ENCODE measurements around a stretch of chr1.

DNA sequence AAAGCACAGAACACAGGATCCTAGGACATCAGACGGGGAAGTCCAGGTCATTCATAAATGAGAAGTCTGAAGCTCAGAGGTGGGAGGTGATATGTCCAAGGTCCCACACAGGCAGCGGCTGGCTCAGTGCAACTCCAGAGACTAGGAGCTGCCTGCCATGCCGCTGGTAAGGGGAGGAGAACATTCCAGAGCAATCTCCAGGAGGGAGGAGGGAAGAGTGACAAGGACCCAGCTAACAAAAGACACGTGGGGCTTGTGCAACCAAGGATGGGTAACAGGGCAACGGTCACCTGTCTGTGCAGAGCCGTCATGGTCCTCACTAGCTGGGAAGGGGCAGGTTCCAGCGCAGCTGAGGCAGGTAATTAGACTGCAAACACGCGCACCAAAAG, 19.5 kb downstream of the IFFO2 start:
- RRBS = no CpG with 5 or more reads among the region's 9 CpGs

- RRBS = no CpG with 5 or more reads among the region's 19 CpGs
Observed at GRCh38 chr1:18951317-18952612, 4.7 kb downstream of the IFFO2 start.

DNA sequence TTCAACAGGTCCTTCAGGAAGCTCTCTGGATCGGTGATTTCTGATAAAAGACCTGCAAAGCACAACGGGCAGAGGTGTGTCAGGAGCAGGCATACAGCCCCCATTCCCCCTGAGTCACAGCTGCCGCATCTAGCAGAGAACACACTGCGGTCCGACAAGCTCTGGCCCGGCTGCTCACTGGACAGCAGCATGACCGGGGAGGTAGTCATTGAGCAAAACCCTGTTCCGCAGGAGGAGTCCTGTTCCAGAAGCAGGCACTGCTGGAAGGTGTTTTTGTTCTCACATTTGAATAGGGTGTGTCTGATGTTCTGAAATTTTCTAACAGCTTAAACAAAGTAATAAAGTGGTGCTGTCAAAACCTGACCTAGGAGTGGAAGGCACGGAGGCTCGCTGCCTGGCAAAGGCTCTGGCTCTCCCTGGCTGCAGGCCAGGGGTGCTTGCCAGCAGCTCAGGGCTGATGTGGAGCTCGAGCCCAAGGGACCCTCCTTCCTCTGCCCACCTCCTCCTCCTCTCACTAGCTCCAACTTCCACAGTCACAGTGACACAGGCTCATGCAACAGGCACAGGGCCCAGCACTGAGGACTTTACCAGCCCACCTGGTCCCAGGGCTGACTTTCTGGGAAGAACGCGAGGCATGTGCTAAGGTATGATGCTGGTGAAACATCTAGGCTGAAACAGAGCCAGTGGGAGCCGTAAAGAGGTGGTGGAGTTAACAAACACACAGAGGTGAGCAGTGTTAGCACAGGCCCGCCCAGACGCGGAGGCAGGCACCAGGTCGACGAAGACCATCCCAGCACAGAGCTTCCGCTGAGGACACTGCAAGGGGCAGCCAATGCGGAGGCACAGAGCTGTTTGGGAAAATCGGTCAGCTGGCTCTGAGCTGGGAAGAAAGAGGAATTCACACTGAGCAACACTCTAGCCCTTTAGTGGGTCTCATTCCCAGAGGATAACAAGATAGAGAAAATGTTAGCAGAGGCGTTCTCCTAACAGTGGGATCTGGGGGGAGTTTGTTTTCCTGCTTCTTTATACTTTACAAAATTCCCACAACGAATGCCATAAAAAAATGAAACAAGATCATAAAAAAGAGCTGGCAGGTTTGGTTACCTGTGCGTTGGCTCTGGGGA, 118.7 kb upstream of the IFFO2 start:
- RRBS = no CpG with 5 or more reads among the region's 25 CpGs

GRCh38 chr1:19098979-19099193, 111.2 kb downstream of the UBR4 start:
- RRBS = no CpG with 5 or more reads among the region's 2 CpGs

DNA sequence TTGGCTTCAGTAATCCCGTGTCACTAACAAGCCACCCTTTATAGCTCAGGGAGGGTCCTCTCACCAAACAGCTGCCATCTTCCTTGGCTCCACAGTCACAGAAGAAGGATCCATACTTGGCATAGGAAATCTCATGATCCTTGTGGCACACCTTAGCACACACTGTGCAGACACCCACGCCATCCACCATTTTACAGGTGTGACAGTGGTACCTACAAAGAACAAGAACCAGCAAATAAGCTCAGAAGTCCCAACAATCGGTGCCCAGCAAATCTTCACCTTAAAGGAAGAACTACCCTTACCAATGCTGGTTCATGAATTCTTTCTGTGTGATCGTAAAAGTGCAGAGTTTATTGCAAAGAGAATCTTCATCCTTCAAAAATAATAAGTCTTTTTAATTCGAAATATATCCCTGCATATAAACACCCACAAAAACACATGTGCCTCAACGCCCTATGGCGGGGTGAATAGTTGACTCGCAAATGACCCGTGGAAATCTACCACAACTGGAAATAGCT, 48.5 kb downstream of the UBR4 start:
- RRBS = no CpG with 5 or more reads among the region's 9 CpGs

GRCh38 chr1:19172749-19173467, 37.2 kb downstream of the UBR4 start:
- RRBS = no CpG with 5 or more reads among the region's 12 CpGs

- RRBS = no CpG with 5 or more reads among the region's 2 CpGs
Observed at GRCh38 chr1:19181233-19181804, 28.7 kb downstream of the UBR4 start.

- RRBS = no CpG with 5 or more reads among the region's 4 CpGs
Observed at GRCh38 chr1:19183657-19184389, 26.2 kb downstream of the UBR4 start.

DNA sequence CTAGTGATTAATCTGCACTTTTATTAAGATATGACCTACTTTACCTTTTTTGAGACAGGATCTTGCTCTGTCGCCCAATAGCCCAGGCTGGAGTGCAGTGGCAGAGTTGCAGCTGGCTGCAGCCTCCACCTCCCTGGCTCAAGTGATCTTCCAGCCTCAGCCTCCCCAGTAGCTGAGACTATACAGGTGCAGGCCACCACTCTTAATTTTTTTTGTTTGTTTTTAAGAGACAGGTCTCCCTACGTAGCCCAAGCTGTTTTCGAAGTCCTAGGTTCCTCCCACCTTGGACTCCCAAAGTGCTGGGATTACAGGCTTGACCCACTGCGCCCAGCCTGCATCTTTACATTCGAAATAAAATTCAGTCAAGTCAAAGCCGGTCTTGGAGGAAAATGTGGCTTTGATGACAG, 1.2 kb upstream of the UBR4 start:
- RRBS = no CpG with 5 or more reads among the region's 6 CpGs

GRCh38 chr1:19218773-19219883, 9.1 kb upstream of the UBR4 start:
- RRBS = no CpG with 5 or more reads among the region's 17 CpGs

- RRBS = no CpG with 5 or more reads among the region's 6 CpGs
Observed at GRCh38 chr1:19255049-19255597, 3.5 kb downstream of the MRTO4 start.

- RRBS = no CpG with 5 or more reads among the region's 9 CpGs
Observed at GRCh38 chr1:19296835-19297335, 8.3 kb upstream of the AKR7A3 start.

- RRBS = no CpG with 5 or more reads among the region's 22 CpGs
Observed at GRCh38 chr1:19327147-19327758, 15.1 kb downstream of the SLC66A1 start.

DNA sequence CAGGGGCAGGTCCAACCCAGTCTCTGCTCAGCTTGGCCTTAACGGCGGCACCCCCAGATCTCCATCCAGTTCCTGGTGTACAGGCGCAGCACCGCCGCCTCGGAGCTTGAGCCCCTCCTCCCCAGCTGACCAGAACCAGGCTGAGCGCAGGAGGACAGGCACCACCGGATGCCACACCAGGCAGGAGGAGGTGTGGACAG, 16.3 kb downstream of the SLC66A1 start:
- RRBS = no CpG with 5 or more reads among the region's 8 CpGs

DNA sequence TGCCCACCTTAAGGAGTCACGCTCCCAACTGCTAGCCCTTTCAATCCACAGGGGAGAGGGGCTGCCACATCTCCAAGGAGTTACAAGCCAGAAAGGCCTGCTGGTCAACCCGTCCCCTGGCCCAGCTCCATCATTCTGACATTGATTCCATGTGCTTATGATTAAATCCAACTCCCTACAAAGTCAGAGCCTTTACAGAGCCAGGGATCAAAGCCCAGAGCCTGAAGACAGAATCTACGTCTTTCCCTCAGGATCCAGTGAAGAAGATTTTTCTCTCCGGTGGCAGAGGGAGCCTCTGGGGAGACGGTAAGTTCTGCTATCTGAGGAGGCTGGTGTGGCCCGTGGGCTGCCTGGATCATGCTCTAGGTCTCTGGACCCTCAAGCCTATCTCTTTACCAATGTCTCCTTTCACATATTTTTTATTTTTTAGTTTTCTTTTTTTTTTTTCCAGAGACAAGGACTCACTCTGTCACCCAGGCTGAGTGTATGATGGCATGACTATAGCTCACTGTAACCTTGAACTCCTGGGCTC, 61.2 kb downstream of the SLC66A1 start:
- RRBS = no CpG with 5 or more reads among the region's 6 CpGs

DNA sequence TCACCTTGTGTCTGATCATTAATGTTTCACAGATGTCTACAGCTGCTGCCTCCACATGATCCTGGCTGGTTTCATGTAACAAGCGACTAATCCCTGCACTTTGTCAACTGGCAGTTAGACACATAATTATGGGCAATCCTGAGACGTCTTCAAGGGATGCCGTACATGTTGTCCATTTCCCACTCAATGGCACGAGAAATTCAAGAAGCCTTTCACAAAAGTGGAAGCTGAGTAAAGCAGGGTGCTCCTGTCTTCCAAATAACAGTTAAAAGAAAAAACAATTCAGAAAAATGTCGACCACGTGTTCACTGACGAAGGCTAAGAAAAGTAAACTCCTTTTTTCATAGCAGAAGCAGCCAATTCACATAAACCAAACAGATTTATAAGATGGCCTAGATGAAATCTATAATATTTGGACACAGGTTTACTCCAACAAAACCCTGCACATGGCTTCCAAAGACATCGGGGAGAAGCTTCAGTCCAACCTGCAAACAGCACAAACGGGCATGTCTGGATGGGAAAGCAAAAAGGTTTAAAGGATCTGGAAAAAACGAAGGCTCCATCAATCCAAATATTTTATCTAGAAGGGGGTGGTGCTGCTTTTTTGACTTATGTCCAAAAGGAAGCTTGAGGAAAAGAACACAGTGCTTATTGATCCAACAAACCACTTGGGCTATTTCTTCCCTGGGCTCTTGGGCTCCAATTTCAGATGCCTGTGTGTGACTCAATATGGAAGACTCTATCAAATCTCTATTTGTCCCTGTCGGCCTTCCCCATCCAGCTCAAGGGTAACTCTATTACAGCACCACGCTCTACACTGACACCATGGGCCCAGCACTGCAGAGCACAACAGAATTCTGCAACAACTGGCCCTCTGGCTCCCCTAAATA, 52.0 kb downstream of the CAPZB start:
- RRBS = no CpG with 5 or more reads among the region's 12 CpGs

DNA sequence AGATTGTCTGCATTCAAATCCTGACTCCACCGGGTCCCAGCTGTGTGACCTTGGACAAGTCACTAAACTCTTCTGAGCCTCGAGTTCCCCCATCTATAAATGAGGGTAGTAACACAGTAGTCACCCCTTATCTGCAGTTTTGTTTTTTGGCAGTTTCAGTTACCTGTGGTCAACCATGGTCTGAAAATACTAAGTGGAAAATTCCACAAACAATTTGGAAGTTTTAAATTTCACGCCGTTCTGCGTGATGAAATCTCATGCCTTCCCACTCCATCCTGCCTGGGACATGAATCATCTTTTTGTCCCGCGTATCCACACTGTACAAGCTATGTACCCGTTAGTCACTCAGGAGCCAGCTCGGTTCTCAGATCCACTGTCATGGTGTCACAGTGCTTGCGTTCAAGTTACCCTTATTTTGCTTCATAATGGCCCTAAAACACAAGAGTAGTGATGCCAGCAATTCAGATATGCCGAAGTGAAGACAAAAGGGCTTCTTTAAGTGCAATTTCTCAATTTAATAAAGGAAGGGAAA, 49.3 kb downstream of the CAPZB start:
- RRBS = no CpG with 5 or more reads among the region's 11 CpGs

DNA sequence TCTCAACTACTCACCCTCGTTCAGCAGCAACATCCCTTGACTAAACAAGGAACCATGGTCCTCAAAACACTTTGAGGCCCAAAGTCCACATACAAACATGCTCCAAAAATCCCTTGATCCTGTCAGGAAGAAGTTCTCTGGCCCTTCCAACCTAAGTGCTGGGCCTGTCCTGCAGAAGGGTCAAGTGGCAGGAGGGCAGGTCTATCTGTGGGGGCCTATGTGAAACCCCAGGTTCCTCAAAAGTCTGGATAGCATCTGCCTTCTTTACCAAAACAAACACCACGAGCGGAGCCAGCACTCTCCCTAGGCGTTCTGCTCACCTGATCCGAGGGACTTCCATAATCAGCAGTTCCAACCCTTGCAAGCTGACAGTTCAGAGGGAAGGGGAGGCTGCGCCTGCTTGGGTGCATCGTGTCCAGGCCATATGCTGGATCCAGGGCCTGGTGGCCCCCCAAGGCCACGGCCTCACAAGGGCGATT, 1.4 kb downstream of the CAPZB start:
- RRBS = no CpG with 5 or more reads among the region's 9 CpGs

- RRBS = no CpG with 5 or more reads among the region's 2 CpGs
Observed at GRCh38 chr1:19605690-19606383, 9.1 kb downstream of the MICOS10 start.

- RRBS = 9% methylated on average over 11 of the region's 23 CpGs
Observed at GRCh38 chr1:19643453-19643925, 622 bp upstream of the NBL1 start.

Data from GM06990 (cell line).